HEK293 (cell line): ENCODE data around the genes TMEM53, ZSWIM5 and MOB3C.

DNA sequence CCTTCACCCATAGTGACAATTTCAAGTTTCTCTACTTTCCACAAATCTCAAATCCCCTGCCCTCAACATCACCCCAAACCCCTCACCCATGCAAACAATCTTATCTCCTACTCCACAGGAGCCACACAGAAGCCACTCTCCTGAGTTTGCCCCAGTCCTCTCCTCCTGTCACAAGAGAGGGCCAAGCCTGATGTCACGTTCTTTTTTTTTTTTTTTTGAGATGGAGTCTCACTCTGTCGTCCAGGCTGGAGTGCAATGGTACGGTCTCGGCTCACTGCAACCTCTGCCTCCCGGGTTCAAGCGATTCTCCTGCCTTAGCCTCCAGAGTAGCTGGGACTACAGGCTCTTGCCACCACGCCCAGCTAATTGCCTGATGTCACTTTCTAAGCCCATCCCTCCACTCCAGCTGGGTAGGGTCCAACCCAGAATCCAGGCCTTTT, 20.0 kb downstream of the DMAP1 start:
- PRO-cap, result no peak
- RRBS, 2 experiments, result no CpG with 5 or more reads among the region's 7 CpGs

- PRO-cap, result no peak
- RRBS, 2 experiments, result no CpG with 5 or more reads among the region's 6 CpGs
These were observed 70.9 kb downstream of the ERI3 start for GRCh38 chr1:44283835-44284912.

DNA sequence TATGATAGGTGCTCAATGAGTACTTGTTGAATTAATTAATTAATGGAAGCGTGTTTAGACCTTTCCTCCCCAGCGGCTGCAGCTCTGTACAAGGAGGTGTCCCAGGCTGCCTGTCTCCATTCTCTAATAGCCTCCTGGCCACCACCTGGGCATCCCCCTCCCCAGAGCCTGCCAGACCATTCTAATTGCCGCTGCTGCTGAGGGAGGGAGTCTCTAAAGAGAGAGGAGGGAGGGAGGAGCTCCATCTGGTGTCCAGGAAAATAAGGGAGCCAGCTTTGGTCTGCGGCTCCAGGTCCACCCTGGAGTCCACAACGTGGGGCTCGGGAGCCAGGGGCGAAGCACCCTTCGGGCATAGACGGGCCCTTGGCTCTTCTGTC, 95.5 kb downstream of the RNF220 start:
- PRO-cap, result no peak
- RRBS, 2 experiments, result no CpG with 5 or more reads among the region's 9 CpGs

GRCh38 chr1:44673979-44675022, at the start of gene TMEM53:
TSS of gene TMEM53 (minus strand) at chr1:44674481.
- PRO-cap, result bidirectional peak, plus-strand start at chr1:44674370, minus-strand start at chr1:44674433; bidirectional peak, plus-strand start at chr1:44674744, minus-strand start at chr1:44674564
- RRBS, 2 experiments, result 2% methylated on average over 5 of the region's 60 CpGs

GRCh38 chr1:44826364-44826962, 16.6 kb downstream of the PTCH2 start:
- PRO-cap, result no peak
- RRBS, 2 experiments, result no CpG with 5 or more reads among the region's 22 CpGs

DNA sequence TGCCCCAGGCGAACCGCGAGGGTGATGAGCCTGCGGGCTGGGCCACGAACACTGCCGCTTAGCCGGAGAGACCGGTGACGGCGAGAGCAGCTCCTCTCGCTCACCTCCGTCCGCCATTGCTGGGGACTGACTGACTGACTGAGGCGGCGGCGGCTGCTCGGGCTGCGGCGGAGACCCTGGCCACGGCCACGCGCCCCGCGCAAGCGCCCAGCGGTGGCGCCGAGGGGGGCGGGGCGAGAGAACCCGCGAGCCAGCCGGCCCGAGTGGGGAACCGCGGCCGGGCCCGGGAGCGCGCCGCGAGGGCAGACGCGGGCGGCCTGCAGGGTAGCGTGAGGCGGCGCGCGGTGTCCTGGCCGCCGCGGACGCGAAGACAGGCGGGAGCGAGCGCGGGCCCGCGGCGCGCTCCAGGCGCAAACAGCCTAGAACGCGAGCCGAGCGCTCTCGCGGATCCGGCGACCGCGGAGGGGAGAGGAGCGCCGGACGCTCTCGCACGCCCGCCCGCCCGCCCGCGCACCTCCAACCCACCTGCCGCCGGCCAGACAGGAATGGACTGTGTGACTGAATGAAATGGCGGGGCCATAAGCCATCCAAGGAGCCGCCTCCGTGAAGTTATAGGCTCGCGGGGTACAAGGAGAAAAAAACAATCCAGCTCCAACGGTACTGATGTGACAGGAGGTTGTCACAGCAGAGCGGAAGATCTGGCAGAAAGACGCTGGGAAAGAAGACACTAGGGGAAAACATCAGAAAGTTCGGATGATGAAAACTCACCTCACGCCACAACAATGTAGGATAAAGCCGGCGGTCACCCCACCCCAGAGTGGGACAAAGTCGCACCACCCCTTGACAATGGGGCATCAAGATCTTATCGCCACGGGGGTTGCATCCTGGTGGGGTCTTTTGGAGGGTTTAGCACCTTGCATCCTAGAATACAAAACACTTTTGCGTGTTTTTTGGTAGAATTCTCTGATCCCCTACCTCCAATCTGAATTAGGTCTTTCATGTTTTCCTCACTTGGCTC, at the start of gene ZSWIM5:
TSS of gene ZSWIM5 (minus strand) at position 372 of the 1,018 bp plus-strand sequence.
- PRO-cap, result bidirectional peak, plus-strand start at position 116 of the sequence, minus-strand start at position 132 of the sequence; bidirectional peak, plus-strand start at position 444 of the sequence, minus-strand start at position 372 of the sequence; bidirectional peak, plus-strand start at position 682 of the sequence, minus-strand start at position 552 of the sequence
- RRBS, 2 experiments, result under 1% methylated on average over 16 of the region's 102 CpGs

- PRO-cap, result no peak
- RRBS, 2 experiments, result 94 to 96% methylated on average over 5 of the region's 23 CpGs
These were observed 1.4 kb downstream of the HPDL start for GRCh38 chr1:45327691-45328941.

DNA sequence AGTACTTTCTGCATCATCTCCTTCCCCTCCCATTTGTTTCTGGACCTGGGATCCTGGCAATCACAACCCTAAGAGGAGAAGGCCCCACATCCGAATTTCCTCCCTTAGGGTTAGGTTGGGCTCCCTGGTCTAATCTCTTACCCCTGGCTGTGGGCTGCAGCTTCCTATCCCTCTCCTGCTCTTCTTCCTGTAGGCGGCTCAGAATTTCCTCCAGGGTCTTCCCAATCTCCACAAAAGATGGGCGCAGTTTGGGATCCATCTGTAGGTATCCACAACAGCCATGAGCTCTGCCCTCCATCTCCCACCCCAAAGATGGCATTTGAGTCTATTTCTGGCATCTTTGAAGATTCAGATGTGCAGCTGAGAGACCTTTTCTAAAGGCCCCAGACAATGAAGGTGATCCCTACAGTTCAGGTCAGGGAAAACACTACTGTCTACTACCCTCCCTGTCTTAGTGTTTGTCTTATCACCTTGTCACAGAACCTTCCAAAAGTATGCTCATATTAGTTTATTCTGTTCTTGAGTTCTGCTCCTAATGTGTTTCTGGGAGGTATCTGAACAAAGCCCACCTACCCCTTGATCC, 5.9 kb downstream of the TOE1 start:
- PRO-cap, result no peak
- RRBS, 2 experiments, result no CpG with 5 or more reads among the region's 3 CpGs

DNA sequence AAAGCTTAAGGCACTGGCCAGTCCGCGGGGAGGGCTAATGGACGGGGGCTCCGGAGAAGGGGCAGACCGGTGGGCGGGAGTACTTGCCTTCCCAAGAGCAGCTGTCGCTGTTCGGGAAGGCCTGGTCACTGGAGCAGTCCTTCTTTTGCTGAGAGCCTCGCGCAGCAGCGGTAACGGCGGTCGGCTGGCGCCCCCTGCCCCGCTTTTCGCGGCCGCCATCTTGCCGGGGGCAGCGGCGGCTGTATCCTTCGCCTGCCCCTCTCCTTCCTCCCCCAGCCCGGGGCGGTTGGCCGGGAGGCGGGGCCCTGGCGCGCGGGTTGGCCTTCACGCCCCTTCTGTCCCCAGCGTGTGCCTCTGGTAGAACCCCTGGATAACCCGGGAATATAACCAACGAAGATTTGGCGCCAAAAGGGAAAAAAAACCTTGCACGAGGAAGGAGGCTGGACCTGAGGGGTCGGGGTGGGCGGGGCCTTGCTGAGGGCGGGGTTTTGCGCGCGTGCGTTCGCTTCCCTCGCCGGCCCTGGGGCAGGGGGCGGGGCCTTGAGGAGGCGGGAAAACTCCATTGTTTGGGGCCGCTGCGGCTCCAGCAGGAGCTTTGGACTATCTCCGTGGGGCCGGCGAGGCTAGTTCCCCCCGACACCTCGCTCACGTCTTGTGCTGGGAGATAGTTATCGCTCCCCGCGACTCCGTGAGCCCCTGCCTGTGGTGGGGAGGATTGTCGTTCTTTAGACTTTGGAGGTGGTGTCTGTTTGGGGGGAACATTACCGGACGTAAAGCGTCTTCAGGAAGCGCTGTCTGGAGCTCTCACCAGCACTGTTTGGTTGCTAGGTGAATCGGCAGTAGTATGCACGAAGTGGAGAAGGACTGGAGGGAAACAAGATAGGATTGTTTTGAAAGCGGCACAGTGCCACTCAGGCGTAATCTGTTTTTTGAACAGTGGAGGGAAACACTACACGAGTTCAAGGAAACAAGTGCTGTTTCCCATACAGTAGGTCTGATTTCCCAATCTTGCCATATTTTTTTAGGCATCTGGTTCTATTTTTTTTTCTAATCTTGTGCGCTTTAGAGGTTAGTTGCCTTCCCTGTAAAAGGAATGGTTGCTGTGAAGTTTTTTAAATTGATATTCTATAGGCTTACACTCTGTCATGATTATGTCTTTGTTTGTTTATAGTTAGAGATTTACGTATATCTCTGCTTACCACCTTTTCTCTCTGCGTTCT, 791 bp downstream of the NASP start:
- PRO-cap, result bidirectional peak, plus-strand start at position 562 of the sequence, minus-strand start at position 214 of the sequence
- RRBS, 2 experiments, result 1 to 5% methylated on average over 13 to 14 of the region's 73 CpGs

DNA sequence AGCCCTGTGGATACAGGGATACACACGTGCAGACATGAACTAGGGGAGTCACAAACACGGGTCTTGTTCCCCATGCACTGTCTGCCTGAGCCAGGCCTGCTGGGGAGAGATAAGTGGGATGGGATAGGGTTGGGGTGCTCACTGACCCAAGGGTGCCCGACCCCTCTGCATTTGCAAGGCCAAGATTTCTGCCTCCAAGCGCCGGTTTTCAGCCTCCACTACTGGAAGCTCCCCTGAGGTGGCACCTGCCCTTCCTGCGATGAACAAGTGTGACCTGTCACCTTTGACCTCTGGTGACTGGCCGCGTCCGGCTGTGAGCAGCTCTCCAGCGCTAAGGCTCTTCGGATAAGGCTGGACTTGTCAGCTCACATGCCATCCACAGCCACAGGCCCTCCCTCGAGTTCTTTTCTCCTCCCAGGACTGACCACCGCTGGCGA, 1.7 kb downstream of the CCDC17 start:
- PRO-cap, result no peak
- RRBS, 2 experiments, result 78% methylated on average over 3 of the region's 14 CpGs; no CpG with 5 or more reads in 1 of the 2 experiments

GRCh38 chr1:45927131-45927677, 123.8 kb downstream of the MAST2 start:
- PRO-cap, result no peak
- RRBS, 2 experiments, result no CpG with 5 or more reads among the region's 16 CpGs

- PRO-cap, result no peak
- RRBS, 2 experiments, result no CpG with 5 or more reads among the region's 7 CpGs
These were observed 104.4 kb downstream of the PIK3R3 start for GRCh38 chr1:46027868-46028607.

GRCh38 chr1:46203526-46204087, 473 bp downstream of the LURAP1 start:
- PRO-cap, result bidirectional peak, plus-strand start at chr1:46203605, minus-strand start at chr1:46203573; bidirectional peak, plus-strand start at chr1:46203733, minus-strand start at chr1:46203662
- RRBS, 2 experiments, result 4 to 5% methylated on average over 5 of the region's 19 CpGs

DNA sequence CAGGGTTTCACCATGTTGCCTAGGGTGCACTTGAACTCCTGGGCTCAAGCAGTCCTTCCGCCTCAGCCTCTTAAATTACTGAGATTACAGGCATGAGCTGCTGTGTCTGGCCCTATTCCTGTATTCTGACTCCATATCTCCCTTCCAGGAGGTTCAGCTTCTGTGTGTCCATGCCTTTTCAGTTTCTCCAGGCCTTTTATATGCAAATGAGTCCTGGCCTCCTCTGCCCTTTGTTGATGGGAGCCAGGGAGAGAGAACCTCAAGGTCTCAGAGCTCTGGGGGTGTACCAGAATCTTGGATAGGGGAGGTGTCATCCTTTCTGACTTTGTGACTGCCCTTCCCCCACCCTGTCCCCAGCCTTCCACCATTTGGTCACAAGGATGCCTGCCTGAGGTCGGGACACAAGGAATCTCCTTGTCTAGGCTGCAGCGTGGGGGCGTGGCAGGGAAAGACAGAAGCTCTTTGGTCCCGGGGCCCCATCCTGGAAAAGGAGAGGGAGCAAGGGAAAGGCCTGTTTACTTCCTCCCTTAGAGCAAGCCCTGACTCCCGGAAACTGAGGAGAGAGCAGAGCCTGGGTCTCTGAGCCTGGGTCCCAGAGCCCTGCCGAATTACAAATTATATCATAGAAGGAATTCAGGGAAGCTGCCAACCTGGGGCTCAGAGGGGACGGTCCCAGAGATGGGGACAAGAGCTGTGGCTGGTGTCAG, 18.7 kb downstream of the LURAP1 start:
- PRO-cap, result no peak
- RRBS, 2 experiments, result no CpG with 5 or more reads among the region's 8 CpGs

GRCh38 chr1:46302687-46303449, 548 bp downstream of the LRRC41 start:
- PRO-cap, result bidirectional peak, plus-strand start at chr1:46302807, minus-strand start at chr1:46302803; bidirectional peak, plus-strand start at chr1:46303691, minus-strand start at chr1:46303277
- RRBS, 2 experiments, result 1 to 2% methylated on average over 16 of the region's 72 CpGs

DNA sequence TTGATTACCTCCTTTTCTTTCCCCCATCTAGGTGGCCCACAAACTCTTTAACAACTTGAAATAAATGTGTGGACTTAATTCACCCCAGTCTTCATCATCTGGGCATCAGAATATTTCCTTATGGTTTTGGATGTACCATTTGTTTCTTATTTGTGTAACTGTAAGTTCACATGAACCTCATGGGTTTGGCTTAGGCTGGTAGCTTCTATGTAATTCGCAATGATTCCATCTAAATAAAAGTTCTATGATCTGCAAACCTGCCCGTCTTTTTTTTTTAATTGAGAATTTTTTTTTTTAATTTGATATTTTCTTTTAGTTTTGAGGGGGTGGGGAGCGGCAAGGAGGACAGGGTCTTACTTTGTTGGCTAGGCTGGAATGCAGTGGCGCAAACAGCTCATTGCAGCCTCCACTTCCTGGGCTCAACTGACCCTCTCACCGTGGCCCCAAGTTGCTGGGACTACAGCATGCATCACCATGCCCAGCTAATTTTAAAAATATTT, 13.1 kb downstream of the UQCRH start:
- PRO-cap, result no peak
- RRBS, 2 experiments, result no CpG with 5 or more reads among the region's 5 CpGs

DNA sequence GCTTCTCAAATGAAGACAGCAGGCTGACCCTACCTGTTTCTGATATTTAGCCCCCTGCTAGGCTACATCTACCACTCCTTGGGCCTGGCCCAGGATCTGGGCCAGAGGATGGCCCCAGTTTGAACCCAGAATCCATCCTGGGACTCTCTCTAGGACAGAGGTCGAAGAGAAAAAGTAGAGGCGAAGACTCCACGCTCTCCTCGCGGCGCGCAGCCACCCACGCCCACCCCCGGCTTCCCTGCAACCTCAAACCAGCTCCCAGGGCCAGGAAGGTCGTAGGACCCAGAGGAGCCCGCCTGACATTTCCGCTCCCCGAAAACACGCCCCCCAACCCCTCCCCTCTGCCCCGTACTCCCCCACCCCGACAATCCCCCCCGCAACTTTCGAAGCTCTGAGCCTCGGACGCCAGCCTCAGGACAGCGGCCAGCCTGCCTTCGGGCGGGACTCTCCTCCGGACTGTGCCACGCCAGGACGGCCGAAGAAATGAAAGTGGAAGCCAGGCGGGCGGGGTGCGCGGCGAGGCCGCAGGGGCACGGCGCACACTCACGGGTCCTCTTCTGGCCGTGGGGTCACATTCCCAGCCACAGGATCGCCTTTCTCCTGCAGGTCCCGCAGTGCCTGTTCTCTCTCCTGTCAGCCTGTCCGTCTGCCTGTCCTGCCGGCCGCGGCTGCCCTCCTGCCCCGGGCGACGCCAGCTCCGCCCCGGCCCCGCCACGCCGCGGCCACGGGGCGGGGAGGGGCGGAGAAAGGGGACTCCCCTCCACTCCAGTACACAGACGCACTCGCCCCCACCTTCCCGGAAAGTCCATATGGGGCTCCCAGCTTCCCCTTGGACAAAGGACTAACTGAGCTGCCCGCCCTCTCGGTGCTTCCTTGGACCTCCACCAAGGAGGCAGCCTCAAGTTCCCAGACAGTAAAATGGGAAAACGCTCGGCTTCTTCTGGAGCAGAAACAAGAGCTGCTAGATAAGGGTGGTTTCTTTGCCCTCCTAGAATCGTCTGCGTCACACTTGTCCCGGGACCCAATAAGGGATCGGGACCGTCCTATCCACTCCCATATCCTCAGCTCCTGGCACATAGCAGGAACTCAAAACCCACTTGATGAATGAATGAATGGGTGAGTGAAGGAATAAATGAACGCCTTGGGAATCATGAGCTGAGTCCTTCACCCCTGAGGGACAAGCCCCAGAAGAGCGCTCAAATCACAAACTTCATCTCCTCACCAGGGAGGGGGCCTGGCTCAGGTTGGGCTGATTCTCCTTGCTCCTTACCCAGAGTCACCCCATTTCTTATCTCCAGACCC, at the start of gene MOB3C:
TSS of gene MOB3C (minus strand) at position 648 of the 1,302 bp plus-strand sequence.
- PRO-cap, result unidirectional peak, plus-strand start at position 394 of the sequence; bidirectional peak, plus-strand start at position 499 of the sequence, minus-strand start at position 458 of the sequence; unidirectional peak, minus-strand start at position 648 of the sequence
- RRBS, 2 experiments, result 5 to 12% methylated on average over 10 of the region's 69 CpGs

GRCh38 chr1:46665565-46666366, 2.4 kb downstream of the ATPAF1 start:
- PRO-cap, result no peak
- RRBS, 2 experiments, result no CpG with 5 or more reads among the region's 2 CpGs

DNA sequence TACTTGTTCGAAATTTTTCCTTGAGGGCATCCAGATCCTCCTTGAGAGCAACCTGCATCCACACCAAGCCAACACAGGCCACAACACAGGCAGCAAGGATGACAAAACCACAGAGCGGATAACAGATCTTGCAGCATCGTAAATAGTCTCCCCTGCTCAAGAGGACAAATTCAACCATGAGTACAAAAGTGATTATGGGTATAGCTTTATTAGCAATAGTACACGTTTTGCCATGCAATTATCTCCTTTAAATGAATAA, 2.7 kb downstream of the EFCAB14 start:
- PRO-cap, result no peak
- RRBS, 2 experiments, result no CpG with 5 or more reads among the region's 4 CpGs

GRCh38 chr1:46754515-46755089, 35.7 kb upstream of the EFCAB14 start:
- PRO-cap, result no peak
- RRBS, 2 experiments, result no CpG with 5 or more reads among the region's 4 CpGs